Foreskin fibroblast (primary cell): ENCODE measurements around a stretch of chr1.

GRCh38 chr1:76353437-76353742, 278.8 kb downstream of the ST6GALNAC3 start:
- RRBS, result no CpG with 5 or more reads among the region's 1 CpG

DNA sequence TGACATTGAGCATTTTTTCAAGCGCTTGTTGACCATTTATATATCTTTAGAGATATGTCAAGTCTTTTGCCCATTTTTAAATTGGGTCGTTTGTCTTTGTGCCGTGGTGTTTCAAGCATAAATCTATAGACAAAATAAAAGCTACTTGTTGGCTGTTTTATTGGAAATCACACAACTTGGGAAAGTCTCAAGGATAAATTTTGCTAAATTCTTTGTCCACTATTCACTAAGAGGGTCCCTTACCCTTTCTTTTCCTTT, 385.6 kb downstream of the ST6GALNAC3 start:
- RRBS, result no CpG with 5 or more reads among the region's 3 CpGs

- RRBS, result no CpG with 5 or more reads among the region's 10 CpGs
These were observed 365.9 kb upstream of the ST6GALNAC5 start for GRCh38 chr1:76501074-76502184.

GRCh38 chr1:77412819-77413599, 131.2 kb downstream of the AK5 start:
- RRBS, result no CpG with 5 or more reads among the region's 9 CpGs

DNA sequence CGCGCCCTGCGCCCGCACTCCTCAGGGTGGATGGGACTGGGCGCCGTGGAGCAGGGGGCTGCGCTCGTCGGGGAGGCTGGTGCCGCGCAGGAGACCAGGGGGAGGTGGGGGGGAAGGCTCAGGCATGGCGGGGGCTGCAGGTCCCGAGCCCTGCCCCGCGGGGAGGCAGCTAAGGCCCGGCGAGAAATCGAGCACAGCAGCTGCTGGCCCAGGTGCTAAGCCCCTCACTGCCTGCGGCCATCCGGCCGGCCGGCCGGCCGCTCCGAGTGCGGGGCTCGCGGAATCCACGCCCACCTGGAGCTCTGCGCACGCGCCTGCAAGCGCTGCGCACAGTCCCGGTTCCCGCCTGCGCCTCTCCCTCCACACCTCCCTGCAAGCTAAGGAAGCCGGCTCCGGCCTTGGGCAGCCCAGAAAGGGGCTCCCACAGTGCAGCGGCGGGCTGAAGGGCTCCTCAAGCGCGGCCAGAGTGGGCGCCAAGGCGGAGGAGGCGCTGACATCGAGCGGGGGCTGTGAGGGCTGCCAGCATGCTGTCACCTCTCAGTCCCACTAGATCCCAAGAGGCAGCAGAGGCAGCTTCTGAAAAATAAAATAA, 150.6 kb downstream of the ZZZ3 start:
- RRBS, result 86% methylated on average over 2 of the region's 48 CpGs

DNA sequence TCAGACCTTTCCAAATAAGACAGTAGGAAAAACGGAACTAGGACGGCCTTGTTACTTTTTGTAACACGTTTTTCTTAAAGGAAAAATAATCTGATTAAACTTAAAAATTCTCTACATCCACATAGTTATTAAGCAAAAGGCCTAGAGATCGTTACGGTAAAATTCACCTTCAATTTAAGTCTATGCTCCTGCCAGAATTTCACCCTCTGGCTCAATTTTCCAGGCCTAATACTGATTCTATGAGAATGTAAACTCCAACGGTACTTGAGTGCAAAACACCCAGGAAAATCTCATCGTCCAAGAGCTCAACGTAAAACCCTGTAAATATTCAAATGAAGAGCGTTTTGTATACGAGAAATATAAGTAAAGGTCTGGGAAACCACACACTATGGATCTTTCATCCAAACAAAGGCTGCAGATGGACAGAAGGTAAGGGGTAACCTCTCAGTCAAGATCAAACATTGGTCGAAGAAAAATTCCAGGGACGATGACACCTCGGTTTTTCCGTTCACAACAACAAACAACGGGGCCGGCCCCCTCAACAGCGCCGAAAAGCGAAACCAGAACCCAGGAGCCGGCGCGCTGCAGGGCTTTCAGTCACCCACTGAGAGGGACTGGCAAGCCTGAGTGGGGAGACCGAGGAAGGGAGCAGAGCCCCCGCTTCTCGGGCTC, 842 bp downstream of the USP33 start:
- RRBS, result no CpG with 5 or more reads among the region's 25 CpGs

GRCh38 chr1:77834543-77835420, 53.6 kb upstream of the NEXN start:
- RRBS, result no CpG with 5 or more reads among the region's 3 CpGs

DNA sequence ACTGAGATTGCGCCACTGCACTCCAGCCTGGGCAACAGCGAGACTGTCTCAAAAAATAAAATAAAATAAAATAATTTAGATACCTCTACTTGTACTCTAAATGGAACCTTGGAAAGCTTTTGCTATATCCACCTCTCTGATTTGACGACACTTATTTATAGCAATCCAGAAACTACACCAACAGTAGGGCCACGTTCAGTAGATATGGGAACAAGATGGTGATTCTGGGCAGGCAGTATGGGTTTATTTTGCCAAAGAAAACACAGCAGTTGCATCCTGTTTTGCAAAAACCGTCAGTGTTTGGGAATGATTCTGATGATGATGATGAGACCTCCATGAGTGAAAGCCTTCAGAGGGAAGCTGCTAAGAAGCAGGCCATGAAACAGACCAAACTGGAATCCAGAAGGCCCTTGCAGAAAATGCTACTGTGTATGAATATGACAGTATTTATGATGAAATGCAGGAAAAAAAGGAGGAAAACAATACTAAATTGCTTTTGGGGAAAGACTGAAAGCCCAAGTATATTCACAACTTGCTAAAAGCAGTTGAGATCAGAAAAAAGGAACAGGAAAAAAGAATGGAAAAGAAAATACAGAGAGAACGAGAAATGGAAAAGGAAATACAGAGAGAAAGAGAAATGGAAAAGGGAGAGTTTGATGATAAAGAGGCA, 41.4 kb upstream of the NEXN start:
- RRBS, result no CpG with 5 or more reads among the region's 6 CpGs

DNA sequence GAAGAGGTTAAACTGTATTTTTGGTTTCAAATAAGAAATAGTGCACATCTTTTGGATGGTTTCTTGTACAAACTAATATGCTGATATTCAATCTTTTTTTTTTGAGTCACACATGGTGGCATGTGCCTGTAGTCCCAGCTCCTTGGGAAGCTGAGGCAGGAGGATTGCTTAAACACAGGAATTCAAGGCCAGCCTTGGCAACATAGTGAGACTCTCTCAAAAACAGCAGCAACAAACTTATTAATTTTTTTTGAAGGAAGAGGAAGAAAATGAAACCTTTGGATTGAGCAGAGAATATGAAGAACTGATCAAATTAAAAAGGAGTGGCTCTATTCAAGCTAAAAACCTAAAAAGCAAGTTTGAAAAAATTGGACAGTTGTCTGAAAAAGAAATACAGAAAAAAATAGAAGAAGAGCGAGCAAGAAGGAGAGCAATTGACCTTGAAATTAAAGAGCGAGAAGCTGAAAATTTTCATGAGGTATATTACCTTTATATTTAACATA, 43.3 kb downstream of the FUBP1 start:
- RRBS, result no CpG with 5 or more reads among the region's 2 CpGs

- RRBS, result no CpG with 5 or more reads among the region's 5 CpGs
These were observed 1.5 kb downstream of the GIPC2 start for GRCh38 chr1:78047242-78047647.

DNA sequence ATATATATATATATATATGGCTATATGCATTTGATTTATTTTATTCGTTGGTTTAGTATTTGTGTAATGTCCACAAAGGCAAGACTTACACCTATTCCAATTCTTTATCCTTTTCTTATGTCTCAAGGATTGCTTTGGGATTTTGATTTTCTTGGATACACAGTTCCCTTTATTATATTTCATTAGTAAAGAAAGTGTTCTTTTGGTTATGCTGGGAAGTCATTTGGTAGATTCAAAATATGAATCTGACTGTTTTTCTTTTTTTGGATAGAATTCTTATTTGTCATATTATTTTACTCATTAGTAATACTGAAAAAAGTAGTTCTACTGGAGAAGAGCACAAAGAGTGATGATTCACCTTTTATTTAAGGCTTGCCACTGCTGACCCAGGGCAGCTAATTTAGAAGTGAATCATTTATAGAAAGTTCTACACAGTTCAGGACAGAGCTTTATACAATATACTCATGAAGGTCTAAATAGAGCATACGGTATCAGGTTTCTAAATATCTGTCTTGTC, 24.8 kb downstream of the GIPC2 start:
- RRBS, result no CpG with 5 or more reads among the region's 2 CpGs

DNA sequence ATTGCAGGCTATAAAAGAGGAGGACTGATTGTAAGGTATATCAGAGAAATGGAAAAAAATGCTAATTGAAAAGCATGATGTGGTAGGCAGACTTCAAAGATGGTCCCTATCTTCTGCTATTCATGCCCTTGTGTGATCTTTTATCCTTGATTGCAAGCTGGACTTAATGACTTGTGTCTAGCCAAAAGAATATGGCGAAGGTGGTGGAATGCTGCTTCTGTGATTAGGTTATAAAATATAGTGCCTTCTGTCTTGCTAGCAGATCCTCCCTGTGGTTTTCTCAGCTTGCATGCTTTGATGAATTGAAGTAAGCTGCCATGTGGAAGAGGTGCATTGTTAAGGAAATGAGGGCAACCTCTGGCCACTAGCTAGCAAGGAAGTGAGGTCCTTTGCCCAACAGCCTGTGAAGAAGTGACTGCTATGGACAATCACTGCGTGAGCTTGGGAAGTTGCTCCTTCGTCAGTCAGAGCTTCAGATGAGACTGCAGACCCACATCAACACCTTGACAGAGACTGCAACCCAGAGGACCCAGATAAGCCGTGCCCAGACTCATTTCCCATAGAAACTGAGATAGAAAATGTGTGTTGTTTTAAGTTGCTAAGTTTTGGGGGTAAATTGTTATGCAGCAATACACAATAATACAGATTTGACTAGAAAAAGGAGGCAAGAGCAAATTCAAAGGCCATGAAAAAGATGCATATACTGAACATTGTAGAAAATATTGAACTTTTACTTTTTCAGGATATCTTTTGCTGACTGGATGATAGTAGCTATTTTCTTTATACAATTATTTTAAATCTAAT, 109.4 kb downstream of the GIPC2 start:
- RRBS, result no CpG with 5 or more reads among the region's 4 CpGs

DNA sequence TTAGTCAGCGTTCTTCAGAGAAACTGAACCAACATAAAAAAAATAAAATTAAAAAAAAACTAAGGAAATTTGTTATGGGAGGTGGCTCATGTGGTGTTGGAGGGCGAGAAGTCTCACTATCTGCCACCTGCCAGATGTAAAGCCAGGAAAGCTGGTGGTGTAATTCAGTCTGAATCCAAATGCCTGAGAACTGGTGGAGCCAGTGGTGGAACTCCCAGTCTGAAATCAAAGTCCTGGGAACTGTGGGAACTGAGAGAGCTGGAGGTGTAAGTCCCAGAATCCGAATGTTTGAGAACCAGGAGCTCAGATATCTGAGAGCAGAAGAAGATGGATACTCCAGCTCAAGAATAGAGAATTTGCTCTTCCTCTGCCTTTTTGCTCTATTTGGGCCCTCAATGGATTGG, 3.2 kb downstream of the IFI44L start:
- RRBS, result no CpG with 5 or more reads among the region's 3 CpGs

DNA sequence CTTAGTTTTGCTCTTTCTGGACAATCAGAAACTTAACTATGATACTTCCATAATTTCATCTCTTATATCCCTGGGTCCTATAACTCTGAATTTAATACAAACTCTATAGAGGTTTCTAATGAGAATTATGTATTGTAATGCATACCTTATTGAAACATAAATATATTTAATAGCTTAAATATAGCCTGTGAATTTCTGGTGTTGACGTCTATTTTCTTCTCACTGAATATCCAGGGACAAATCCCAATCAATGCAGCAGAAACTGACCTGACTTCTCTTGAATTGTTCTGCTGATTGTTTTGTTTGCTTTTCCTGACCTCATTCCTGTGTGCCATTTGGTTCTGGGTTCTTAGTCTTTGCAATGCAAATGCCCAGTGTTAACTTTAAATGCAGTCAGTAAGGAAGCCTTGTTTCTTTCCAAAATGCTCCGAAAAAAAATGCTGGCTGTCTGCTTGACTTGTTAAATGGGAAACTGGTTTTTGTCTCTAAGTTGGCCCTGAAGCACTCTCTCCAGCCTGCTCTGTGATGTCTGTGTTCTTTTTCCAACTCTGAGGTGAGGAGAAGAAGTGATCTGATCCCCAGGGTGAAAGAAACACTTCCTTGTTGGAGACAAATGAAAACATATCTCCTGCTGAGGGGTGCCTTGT, 256.1 kb upstream of the ADGRL4 start:
- RRBS, result no CpG with 5 or more reads among the region's 2 CpGs

- RRBS, result no CpG with 5 or more reads among the region's 1 CpG
These were observed 513.4 kb upstream of the ADGRL4 start for GRCh38 chr1:79520054-79520253.

GRCh38 chr1:80945139-80945528, 855.6 kb upstream of the ADGRL2 start:
- RRBS, result no CpG with 5 or more reads among the region's 8 CpGs

DNA sequence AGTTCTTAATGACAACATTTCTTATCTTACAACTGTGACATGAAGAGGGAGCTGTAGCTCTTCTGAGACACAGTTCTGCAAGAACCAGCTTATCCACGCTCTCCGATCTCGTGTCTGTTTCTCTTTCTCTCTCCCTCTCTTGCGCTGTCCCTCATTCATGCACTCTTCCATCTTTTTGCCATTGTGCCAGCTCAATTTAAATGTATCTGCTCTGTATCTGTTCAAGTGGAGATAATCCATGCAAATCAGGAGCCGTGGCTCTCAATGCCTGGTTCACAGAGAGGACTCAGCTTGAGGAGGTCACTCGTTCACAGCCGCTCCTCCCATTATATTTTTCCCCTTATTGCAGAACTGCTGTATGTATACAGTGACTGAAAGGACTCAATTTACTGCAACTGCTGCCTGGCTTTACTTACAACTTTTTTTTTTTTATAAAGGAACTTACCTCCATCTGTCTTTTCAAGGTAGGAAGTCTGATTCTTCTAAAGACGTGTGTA, 494.6 kb upstream of the ADGRL2 start:
- RRBS, result no CpG with 5 or more reads among the region's 8 CpGs

DNA sequence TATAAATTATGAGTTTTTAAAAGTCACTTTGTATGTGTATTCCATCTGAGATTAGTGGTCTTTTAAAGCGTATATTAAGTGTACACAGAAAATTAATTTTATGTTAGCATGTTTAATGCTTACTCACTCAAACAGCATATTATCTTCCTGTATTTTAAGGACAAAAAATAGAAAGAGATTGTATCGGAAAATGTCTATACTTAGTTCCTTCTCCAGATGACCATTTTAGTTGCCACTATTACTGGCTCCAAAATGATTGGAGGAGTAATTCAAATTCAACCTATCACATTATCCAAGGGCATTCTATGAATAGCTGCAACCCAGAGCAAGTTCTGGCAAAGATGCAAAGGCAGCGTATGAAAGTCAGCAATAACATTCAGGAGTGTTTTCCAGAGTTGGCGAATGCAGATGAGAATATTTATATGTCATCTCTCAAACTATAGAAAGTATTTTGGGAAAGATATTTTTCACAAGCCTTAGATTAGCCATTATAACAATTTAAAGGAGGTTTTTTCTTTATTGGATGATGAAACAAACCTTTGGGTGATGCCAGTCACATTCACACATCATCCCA, 389.8 kb upstream of the ADGRL2 start:
- RRBS, result no CpG with 5 or more reads among the region's 4 CpGs

GRCh38 chr1:81799734-81800251, 941 bp upstream of the ADGRL2 start:
- RRBS, result no CpG with 5 or more reads among the region's 6 CpGs

DNA sequence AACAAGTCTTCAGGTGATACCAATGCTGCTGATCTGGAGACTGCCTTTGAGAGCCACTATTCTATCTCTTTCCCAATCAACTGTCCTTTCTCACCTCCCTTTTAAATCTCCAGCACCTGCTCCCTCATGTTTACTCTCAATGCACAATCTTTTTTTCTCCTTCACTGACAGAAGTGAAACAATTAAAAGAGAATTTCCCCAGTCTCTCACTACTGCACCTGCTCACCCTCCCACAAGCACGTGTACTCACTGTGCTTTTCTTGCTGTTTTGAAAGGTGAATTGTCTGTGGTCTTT, 519.2 kb downstream of the TTLL7 start:
- RRBS, result no CpG with 5 or more reads among the region's 1 CpG